Epidermal melanocyte (primary cell): Measurements from ENCODE around the gene PMEPA1.

- RRBS, result no CpG with 5 or more reads among the region's 2 CpGs
Observed at GRCh38 chr20:55678959-55679288, 326.4 kb downstream of the CBLN4 start.

- RRBS, result no CpG with 5 or more reads among the region's 7 CpGs
Observed at GRCh38 chr20:56393110-56393522, 671 bp downstream of the CSTF1 start.

GRCh38 chr20:56443362-56443951 is 25.0 kb upstream of the RTF2 start:
- RRBS, result no CpG with 5 or more reads among the region's 19 CpGs

DNA sequence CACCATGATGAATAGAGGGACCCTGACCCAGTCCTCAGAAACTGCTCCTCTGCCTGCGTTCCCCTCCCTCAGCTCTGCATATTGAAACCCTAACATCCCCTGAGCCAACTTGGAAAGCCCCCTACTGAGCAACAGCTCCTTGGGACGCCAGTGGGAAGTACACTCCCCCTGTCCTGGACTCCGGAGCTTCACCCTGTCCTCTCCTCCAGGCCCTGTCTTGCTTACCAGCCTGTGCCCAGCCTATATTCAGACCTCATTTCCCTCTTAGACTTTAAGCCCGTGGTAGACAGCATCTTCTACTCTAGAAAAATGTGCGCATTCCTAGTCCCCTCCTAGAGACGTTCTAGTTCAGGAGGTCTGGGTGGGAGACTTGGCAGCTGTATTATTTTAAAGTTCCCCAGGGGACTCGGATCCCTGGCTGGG is 24.2 kb upstream of the RTF2 start:
- RRBS, result no CpG with 5 or more reads among the region's 7 CpGs

DNA sequence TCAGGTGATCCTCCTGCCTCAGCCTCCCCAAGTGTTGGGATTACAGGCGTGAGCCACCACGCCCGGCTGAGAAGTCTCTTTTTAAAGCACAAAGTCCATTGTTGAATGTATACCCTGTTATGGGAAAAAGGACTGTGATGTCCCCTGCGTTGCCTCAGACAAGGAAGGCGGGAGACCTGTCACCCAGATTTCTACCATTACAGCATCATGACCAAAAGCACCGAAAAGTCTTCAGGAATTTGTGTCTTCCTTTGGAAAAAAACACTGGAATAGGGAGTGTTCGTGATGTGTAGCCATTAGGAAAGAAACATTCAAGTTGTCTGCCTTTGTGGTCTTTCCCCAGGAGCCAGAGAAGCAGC is 18.2 kb upstream of the RTF2 start:
- RRBS, result no CpG with 5 or more reads among the region's 7 CpGs

DNA sequence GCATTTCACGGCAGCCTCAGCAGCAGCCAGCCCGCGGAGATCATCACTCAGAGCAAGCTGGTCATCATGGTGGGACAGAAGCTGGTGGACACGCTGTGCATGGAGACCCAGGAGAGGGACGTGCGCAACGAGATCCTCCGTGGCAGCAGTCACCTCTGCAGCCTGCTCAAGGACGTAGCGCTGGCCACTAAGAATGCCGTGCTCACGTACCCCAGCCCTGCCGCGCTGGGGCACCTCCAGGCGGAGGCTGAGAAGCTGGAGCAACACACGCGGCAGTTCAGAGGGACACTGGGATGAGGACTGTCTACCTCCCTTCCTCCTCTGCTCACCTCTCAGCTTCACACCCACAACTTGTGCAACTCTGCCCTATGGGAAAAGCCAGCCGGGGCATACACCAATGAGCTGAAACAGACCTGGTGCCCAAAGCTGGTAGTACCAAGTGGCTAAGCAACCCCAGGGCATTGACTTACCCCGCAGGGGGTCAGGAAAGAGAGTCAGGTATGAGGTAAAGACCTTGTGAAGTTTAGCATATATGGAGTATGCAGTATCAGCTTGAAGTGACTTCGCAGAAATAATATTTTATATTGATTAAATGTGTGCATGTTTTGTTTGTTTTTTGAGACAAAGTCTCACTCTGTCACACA is 9.9 kb upstream of the RTF2 start:
- RRBS, result no CpG with 5 or more reads among the region's 20 CpGs

DNA sequence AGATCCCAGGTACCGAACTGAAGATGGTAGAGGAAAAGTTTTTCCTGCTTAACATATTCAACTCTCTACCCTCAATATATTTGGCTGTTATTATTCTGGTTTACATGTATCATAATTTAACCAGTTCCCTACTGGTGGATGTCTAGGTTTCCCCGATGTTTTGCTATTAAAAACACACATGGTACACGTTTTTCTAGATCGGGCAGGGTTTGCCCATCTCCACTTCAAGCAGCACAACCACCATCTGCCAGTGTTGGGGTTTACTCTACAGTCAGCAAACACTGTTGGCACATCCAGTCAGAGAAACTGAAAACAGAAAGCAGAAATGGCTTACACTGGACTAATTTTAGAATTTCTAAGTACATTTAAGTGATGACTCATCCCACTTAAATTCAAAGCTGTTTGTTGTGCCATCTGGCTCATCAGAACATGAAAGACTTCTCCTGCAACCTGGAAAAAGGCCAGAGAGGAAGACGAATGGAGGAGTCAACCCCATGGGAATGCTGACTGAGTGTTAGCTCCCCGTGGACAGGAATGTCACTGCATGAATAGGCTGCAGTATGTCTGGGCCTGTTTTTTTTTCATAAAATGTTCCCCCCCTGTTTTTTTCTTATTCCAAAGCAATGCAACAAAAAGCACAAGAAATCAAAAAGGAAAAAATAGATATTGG is 21.8 kb downstream of the FAM209B start:
- RRBS, result no CpG with 5 or more reads among the region's 6 CpGs

GRCh38 chr20:57157434-57157803 is 109.0 kb downstream of the BMP7 start:
- RRBS, result no CpG with 5 or more reads among the region's 2 CpGs

- RRBS, result no CpG with 5 or more reads among the region's 26 CpGs
Observed at GRCh38 chr20:57168030-57168876, 98.2 kb downstream of the BMP7 start.

DNA sequence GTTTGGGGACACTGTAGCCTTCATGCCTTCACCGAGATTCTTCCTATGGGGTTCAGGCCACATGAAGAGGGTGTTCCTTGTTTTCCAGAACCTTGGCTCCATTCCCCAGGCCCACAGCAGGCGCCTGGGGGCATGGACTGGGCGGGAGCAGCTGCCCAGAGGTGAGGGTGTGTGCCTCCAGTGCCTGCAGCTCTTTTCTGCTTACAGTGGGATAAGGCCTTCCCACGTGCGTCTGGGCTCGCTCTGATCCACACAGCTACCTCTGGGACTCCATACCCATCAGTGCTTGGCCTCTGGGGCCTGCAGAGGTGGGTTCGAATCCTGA is 3.4 kb downstream of the RBM38 start:
- RRBS, result no CpG with 5 or more reads among the region's 7 CpGs

- RRBS, result no CpG with 5 or more reads among the region's 8 CpGs
Observed at GRCh38 chr20:57528964-57529527, 4.1 kb upstream of the CTCFL start.

- RRBS, result no CpG with 5 or more reads among the region's 19 CpGs
Observed at GRCh38 chr20:57562369-57562851, 1.5 kb downstream of the PCK1 start.

DNA sequence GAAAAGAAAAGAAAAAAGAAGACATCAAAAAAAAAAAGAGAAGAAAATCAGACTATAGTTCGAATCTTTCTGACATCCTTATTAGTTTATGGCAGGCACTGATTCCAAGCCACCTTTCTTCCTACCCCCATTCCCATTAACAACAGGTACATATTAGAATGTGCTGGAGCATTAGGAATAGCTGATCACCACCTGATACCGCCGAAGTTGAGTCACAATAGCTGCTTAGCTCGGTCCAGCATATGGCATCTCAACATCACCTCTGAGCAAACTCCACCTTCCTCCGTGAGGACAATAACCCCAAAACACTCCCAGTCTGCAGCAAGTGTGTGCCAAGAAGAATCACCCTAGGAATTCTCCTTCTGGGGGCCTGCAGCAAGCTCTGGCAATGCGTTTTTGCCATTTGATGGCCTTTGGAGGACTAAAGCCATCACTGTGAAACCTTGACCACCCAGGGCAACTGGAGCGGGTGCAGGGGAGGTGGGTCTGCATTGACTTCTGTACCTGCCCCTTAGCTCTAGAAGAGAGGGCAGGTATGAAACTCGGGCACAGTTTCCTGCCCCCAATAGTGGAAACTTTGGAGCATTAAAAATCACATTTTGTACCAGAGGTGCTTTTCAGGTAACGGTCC is 8.7 kb downstream of the PMEPA1 start:
- RRBS, result no CpG with 5 or more reads among the region's 9 CpGs

DNA sequence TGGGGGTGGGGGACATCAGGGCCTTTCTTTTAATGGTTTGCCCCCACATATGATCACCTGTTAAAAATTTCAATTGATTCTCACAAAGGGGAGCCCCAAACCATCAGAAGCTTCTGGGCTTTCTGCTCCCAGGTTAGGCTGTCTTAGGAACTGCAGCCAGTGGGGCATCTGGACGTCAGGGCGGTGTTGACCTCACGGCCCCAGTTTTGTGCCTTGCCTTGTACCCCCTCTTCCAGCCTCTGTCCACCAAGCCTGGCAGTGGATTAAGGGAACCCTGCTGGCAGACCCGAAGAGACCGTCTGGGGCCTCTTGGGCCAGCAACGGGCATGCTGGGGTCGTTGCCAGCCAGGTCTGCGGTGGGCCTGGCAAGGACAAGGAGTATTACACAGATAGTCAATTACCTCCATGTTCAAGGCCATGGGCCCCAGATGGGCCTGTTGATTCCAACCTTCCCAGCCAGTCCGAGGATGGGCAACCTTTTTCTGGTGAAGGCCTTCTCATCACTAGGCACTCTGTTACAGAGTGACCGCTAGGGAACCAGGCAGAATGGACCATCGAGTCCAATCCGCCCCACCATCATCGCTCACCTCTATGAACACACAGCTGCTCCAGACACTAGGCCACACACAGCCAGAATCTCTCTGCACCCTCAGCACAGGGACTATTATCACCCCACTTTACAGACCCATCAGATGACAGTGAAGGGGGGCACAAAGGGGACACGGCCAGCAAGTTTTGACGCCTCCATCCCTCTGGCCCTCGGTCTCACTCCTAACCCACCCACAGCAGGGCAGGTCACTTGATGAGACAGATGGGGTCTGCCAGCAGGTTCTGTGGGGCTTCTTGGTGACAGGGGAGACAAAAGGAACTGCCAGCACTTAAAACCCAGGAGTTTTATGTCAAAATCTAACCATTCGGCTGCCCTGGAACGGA is 6.3 kb downstream of the PMEPA1 start:
- RRBS, result no CpG with 5 or more reads among the region's 18 CpGs

- RRBS, result 3% methylated on average over 33 of the region's 82 CpGs
Observed at GRCh38 chr20:57709882-57710870, at the start of gene PMEPA1. Gene PMEPA1 (minus strand): TSS chr20:57710015.

- RRBS, result no CpG with 5 or more reads among the region's 5 CpGs
Observed at GRCh38 chr20:57991157-57991400, 159.6 kb upstream of the C20orf85 start.

GRCh38 chr20:57991401-57991874 is 159.3 kb upstream of the C20orf85 start:
- RRBS, result no CpG with 5 or more reads among the region's 8 CpGs

DNA sequence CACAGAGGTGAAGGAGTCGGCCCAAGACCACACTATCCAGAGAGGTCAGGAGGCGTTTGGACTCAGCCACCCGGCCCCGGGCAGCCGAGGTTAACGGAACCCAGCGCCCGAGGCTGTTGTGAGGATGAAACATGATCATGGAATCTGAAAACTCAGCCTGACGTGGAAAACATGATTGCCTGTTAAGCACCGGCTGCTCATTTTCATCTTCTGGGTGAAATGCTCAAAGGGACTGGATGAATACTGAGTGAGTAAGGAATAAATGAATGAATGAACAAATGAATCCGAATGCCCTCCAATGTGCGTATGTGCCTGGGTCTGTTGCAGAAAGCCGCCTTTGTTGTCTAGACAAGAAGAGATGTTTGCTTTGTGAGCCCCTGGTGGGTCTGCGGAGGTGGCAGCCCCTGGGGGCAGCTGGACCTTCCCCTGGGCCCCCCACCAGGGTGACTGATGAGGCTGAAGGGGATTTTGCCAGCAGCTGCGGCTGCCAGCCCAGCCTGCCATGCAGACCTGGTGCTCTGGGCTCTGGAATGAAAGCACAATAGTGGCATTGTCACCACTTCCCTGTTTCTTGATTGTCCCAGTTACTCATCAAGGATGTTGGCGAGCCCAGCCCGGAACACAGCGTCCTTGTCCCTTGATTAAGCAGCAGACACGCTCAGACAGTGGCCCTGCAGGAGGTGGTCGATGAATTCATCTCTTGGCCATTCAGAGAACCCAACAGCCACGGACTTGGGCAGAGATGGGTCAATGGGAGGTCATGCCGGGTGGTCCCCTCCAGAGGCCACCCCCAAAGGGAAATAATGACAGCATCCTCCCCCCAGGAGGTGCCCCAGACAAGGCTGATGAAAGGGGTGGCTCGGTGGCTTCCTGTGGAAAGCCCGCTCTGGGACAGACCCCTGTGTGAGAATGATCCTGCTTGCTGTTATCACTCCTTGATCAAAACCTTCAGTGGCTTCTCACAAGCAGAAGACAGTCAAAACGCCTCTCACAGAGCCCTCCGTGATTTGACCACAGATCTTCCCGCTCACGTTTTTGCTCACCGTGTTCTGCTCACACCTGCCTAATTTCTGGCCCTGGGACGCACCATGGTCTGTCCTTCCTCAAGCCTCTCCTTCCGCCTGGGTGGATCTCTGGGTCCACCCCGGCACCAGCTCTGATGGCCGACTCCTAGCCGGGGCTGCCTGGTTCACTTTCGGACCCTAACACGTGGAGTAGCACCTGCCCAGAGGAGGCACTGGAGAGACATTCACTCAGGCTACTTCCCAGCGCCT is 133.1 kb upstream of the C20orf85 start:
- RRBS, result 4% methylated on average over 7 of the region's 37 CpGs

DNA sequence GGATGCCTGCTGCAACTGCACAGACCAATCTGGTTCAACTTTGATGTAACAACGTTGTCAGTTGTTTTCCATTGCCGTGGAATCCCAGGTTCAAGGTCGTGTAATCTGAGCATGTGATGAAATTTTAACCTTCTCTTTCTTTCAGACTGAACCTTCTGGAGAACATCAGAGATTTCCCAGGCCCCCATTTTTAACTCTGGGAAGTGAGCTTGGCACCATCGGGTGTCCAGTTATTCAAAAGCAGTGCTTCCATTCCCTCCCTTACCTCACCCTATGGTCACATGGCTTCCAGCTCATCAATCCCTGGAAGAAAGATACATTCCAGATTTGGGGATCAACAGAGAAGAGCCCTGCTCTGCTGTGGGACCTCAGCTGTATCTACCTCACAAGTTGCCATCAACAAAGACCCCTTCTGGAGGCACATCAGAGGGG is 52.6 kb upstream of the C20orf85 start:
- RRBS, result no CpG with 5 or more reads among the region's 4 CpGs

- RRBS, result no CpG with 5 or more reads among the region's 20 CpGs
Observed at GRCh38 chr20:58130363-58131158, 20.1 kb upstream of the C20orf85 start.